Adrenal gland (tissue), 7 donors: Measurements from ENCODE around the gene ZNF556.

- PRO-cap, 3 experiments = peak in 3 of 3 experiments; most common plus-strand start chr19:2543711 (in 3); most common minus-strand start chr19:2543622 (in 2)
- RAMPAGE, long total RNA, 4 experiments = start-site peak on the plus strand in 2 of 4 experiments, at chr19:2543690-2543726 at its widest, 5 to 10 reads per replicate
- RRBS = 53% methylated on average over 1 of the region's 45 CpGs
Measured at GRCh38 chr19:2543480-2544760, 68.0 kb downstream of the GADD45B start.

DNA sequence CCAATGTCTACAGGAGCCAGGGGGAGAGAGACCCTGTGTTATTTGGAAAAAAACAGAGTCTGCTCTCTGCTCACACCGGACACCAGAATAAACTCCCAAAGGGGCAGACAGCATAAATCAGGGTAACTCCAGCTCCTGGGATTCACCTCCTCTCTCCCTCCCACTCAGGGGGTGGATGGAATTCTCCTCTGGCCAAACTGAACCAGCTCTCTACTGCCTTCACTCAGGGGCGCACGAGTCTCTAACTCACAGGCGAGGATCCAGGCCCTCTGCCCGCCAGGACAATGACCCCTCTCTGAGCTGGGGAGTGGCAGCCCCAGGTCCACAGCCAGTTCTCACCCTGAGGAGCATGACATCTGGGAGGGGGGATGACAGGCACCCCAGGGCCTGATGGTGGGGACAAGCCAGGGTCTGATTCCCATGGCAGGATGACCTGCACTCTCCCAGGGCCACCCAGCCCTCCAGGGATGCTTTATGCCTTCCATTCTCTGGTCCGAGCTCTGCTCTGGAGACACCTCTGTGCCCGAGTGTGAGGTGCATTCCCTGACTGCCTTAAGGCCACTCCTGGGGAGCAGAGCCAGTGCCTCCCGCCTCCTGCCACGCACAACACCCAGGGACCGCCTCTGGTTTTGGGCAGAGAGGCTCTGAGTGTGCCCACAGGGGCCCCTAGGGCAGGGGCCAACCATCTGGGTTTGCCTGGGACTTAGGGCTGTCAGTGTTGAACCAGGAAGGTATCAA lies 66.3 kb downstream of the GNG7 start:
- PRO-cap, 3 experiments = no peak in any of the 3 experiments
- RAMPAGE, long total RNA, 4 experiments = no peak in any of the 4 experiments
- RRBS = no CpG with 5 or more reads among the region's 10 CpGs

- PRO-cap, 3 experiments = peak in 1 of 3 experiments; most common plus-strand start chr19:2695506 (in 1); most common minus-strand start chr19:2695471 (in 1)
- RAMPAGE, long total RNA, 4 experiments = no peak in any of the 4 experiments
- RRBS = no CpG with 5 or more reads among the region's 16 CpGs
Measured at GRCh38 chr19:2694984-2695594, 7.4 kb downstream of the GNG7 start.

- PRO-cap, 3 experiments = no peak in any of the 3 experiments
- RAMPAGE, long total RNA, 4 experiments = no peak in any of the 4 experiments
- RRBS = 95% methylated on average over 3 of the region's 23 CpGs
Measured at GRCh38 chr19:2762773-2763469, 20.2 kb downstream of the SGTA start.

GRCh38 chr19:2798546-2799145 lies 13.3 kb downstream of the THOP1 start:
- PRO-cap, 3 experiments = peak in 2 of 3 experiments; most common minus-strand start chr19:2798832 (in 2)
- RAMPAGE, long total RNA, 4 experiments = no peak in any of the 4 experiments
- RRBS = no CpG with 5 or more reads among the region's 7 CpGs

DNA sequence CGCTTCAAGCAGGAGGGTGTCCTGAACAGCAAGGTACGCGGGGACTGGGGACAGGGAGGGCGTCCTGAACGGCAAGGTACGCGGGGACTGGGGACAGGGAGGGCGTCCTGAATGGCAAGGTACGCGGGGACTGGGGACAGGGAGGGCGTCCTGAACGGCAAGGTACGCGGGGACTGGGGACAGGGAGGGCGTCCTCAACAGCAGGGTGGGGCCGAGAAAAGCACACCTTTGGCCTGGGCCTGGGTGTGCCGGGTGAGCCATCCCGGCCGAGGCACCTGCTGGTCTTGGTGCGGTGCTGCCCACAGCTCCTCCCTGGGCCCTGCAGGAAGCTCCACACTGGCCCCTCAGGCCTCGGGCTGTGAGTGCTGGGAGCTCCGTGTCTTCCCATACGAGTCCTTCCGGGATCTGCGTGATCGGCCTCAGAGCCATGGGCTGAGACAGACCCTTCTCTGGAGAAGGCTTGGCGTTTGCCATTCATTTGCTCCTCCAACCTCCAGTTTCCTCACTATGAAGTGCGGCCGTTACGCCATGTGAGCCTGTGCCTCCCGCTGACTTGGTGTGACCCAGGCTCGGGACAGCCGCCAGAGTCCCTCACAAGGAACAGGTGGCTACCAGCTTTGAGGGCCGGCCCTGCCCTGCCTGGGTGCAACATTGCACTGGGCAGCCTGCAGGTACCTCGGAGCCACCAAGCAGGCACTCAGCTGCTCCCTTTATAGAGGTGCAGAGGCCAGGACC lies 7.8 kb upstream of the ZNF554 start:
- PRO-cap, 3 experiments = no peak in any of the 3 experiments
- RAMPAGE, long total RNA, 4 experiments = no peak in any of the 4 experiments
- RRBS = no CpG with 5 or more reads among the region's 35 CpGs

DNA sequence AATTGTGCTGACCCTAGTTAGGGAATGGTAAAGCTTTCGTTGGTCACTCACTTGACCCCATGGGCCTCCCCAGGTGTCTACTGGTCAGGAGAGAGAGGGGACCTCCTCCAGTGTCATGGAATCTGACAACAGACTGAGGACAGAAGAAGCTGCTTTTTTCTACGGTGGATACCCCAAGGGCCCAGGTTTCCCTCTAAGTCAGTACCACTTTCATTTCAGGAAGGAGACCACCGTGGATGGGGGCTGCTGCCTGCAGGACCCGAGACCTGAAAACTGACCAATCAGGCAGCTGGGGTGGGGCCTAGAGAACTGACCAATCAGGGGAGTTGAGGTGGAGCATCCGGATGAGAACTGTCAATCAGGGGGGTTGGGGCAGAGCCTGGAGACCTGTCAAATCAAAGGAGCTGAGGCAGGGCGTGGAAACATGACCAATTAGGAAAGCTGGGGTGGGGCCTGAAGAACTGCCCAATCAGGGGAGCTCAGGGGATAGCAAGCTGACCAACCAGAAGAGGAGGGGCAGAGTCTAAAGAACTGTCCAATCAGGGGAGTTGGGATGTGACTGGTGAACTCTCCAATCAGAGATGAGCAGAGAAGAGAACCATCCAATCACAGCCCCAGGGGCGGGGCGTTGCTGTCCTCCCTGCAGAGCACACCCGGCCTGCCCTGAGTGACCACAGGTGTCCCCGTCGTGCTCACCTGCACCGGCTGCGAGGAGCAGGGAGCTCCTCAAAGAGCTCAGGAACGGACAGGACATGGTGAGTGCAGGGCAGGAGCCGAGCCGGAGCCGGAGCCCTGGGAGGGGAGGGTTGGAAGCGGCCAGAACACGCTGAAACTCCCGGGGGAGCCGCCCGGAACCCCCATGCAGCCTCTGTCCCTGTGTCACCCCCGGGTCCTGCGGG lies at the start of gene ZNF556:
TSS of gene ZNF556 (plus strand) at position 666 of the 899 bp plus-strand sequence.
- PRO-cap, 3 experiments = no peak in any of the 3 experiments
- RAMPAGE, long total RNA, 4 experiments = no peak in any of the 4 experiments
- RRBS = 78% methylated on average over 12 of the region's 24 CpGs

- PRO-cap, 3 experiments = peak in 1 of 3 experiments; most common minus-strand start chr19:2984164 (in 1)
- RAMPAGE, long total RNA, 4 experiments = no peak in any of the 4 experiments
- RRBS = 21% methylated on average over 8 of the region's 24 CpGs
Measured at GRCh38 chr19:2983642-2984355, 6.4 kb downstream of the TLE6 start.

DNA sequence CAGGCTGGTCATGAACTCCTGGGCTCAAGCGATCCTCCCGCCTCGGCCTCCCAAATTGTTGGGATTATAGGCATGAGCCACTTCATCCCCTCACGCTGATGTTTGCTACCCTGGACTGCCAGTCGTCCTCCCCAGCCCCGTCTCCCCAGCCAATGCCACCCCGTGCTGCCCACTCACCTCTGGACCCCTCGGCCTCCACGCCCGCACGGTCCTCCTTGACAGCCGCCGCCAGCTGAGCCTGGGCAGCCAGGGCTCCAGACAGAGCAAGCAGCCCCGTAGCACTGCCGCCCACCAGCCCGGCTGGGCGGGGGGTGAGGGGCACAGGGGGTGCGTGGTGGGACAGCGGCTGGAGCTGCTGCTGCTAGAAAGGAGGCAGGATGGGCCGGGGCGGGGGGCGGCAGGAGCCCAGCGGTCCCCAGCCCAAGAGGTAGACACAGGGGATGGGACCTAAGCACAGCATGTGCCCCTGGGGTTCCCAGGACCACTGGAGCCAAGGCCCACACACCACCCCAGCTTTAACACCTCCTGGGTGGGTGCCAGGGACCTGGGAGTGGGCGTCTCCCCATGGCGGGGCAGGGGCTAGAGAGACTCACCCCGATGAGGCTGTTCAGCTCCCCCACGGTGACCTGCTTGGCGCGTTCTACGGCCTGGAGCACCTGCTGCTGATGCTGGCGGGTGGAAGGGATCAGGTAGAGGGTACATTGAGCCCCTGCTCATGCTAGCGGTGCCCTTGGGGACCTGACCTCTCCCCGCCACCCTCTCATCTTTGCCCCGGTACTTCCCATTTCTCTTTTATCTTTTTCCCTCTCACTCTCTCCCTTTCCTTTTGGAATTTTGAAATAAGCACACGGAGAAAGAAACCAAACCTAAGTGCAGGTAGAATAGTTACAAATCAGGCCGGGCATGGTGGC lies 9.7 kb downstream of the TLE2 start:
- PRO-cap, 3 experiments = no peak in any of the 3 experiments
- RAMPAGE, long total RNA, 4 experiments = start-site peak on the minus strand in 1 of 4 experiments, centred at positions 235 to 628 of the sequence, 9 to 20 reads per replicate
- RRBS = 79% methylated on average over 2 of the region's 36 CpGs

DNA sequence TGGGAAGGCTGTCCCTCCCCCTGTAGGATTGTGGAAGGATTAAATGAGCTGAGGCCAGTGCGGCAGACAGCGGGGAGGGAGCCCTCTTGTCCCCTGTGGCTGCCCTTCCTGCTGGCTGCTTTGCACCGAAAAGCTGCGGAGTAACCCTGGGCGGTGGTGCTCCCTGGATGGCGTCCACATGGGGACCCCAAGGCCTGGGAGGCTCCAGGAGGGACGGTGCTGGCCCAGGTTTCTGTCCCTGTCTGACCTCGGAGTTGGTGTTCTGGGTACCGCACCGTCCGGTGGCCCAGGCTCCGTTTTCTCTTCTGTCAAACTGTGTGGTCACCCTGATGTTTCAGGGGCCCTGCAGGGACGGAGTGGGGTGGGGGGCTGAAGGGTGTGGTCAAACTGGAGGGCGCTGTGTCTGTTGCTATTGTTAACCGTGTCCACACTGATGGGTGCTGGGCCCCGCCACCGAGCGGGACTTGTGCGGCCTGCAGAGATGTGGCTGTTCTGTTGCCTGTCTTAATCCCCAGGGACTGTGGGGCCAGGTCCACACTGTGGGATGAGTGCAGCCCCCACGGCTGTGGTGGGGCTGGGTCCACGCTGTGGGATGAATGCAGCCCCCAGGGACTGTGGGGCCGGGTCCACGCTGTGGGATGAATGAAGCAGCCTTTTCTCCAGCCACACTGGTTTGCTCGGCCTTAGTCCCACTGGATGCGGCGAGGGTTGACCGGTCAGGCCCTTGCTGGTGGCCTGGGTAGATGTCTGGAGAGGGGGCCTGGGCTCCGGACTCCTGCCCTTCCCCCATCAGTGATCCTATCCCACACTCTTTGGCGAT lies 6.8 kb downstream of the GNA11 start:
- PRO-cap, 3 experiments = no peak in any of the 3 experiments
- RAMPAGE, long total RNA, 4 experiments = no peak in any of the 4 experiments
- RRBS = 94% methylated on average over 5 of the region's 29 CpGs

DNA sequence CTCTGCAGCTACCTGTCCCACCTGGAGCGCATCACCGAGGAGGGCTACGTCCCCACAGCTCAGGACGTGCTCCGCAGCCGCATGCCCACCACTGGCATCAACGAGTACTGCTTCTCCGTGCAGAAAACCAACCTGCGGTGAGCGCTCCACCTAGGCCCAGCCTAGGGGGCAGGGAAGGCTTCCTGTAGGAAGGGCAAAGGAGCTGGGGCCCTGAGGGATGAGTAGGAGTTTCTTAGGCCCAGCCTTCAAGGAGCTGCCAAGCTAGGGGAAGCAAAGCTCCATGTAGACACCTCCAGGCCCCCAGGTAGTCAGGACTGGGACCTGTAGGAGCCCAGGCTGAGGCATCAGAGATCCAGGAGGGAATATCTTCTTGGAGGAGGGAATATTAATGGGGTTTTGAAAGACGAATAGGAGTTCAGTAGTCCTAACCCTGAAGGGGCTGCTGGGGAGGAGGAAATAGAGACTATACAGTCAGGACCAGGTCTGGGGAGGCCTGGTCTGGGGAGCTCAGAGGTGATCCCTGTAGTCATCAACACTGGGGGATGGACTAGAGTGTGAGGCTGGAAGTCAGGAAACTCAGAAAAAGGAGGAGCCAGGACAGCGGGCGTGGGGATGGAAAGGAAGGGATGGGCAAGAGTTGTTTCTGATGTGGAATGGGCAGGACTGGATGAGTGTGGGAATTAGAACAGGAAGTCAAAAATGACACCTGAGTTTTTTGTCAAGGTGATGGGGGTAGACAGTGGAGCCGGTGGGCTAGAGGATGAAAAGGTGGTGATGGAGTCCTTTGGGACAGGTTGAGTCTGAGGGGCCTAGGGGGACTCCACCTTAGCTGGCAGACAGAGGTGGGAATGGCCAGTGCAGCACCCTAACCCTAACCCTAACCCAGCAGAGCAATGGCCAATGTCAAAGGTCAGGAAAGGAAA lies 16.1 kb downstream of the GNA15 start:
- PRO-cap, 3 experiments = no peak in any of the 3 experiments
- RAMPAGE, long total RNA, 4 experiments = no peak in any of the 4 experiments
- RRBS = no CpG with 5 or more reads among the region's 14 CpGs

GRCh38 chr19:3179498-3180105 lies 1.0 kb downstream of the S1PR4 start:
- PRO-cap, 3 experiments = no peak in any of the 3 experiments
- RAMPAGE, long total RNA, 4 experiments = no peak in any of the 4 experiments
- RRBS = 86% methylated on average over 4 of the region's 41 CpGs

DNA sequence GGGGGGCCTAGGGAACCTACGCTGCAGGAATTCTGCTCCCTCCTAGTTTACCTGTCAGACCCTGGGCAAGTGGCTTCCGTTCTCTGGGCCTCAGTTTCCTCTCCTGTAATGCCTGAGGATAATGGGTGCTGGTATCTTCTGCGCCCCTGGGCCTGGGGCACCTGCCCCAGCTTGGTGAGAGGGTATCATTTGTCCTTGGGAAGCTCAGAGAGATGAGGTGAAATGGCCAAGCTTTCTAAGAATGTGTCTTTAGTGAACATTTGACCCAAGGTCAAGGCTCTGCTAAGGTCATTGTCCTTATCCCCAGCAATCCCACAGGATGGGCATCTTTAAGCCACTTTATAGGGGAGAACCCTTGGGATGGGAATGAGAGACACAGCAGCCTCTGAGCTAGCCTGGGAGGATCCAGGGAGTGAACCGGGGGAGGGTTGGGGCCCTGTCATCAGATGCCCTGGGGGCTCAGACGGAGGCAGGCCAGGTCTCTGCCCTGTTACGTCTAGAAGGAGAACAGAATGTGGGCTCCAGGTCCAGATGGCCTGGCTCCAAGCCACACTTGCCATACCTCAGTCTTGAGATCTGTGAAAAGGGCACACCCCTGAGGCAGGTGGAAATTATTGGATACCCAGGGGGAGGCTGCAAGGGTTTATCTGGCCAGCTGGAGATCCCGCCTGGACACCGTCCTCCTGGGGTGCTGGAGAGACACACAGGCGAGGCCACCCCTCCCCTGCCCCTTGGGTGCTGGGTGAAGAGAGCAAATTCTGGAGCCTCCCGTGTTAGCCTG lies 1.1 kb upstream of the NFIC start:
- PRO-cap, 3 experiments = peak in 1 of 3 experiments; most common plus-strand start position 445 of the sequence (in 1)
- RAMPAGE, long total RNA, 4 experiments = no peak in any of the 4 experiments
- RRBS = no CpG with 5 or more reads among the region's 10 CpGs

- PRO-cap, 3 experiments = peak in 2 of 3 experiments; most common plus-strand start chr19:3368961 (in 1); most common minus-strand start chr19:3368908 (in 2)
- RAMPAGE, long total RNA, 4 experiments = no peak in any of the 4 experiments
- RRBS = no CpG with 5 or more reads among the region's 4 CpGs
Measured at GRCh38 chr19:3368802-3369087, 2.4 kb downstream of the NFIC start.

DNA sequence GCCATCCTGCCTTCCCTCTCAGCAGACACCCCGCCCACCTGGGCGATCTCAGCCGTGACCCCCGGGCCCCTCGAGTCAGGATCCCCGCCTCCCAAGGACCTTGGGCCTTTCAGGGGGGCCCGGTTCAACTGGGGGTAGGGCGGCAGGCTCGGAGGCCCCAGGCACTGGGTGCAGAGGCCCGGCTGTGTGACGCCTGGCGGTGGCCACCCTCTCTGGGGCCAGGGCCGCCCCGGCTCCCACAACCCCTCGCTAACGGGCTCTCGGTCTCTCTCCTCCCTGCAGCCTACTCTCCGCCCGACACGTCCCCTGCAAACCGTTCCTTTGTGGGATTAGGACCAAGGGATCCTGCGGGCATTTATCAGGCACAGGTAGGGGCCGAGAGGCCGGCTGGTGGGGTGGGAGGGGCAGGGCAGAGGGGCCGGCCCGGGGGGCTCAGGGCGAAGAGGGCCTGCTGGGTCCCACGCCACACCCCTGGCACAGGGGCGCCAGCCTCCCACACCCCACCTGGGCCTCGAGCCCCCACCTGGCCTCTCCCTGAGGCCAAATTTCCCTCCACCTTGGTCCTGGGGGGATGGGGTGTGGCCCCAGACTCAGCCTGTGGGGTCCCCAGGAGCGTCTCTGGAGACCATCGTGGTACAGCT lies 23.9 kb downstream of the SMIM24 start:
- PRO-cap, 3 experiments = no peak in any of the 3 experiments
- RAMPAGE, long total RNA, 4 experiments = no peak in any of the 4 experiments
- RRBS = 83% methylated on average over 14 of the region's 32 CpGs

DNA sequence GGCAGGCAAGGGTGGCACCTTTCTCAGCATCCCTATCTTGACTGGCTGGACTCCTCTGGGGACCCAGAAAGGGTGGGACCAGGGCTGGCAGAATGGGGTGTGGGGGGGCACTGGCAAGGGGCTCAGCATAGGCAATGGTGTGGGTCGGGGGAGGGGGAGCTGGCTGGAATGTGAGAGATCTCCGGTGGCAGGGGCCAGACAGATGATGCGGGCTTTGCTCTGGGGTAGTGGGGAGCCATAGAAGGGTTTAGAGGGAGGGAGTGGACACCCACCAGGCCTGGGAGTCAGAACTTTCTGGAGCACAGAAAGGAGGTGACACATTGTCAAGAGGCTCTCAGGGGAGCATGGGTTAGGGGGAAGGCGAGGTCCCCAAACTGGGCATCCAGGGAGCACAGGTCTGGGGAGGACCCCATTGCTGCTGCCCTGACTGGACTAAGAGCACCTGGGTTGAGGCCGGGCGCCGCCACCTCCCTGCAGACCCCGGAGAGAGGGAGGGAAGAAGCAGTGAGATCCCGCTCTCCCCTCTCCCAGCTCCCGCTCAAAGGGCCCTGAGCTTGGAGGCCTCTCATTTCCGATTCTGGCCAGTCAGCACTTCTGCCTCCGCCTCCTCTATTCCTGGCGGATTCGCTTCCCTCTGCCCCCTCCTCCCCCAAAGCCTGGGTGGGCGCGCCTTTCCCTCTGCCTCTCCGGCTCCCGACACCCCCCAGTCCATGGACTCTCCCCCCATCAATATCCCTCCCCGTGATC lies 21.6 kb downstream of the SMIM24 start:
- PRO-cap, 3 experiments = peak in 3 of 3 experiments; most common plus-strand start position 568 of the sequence (in 1); most common minus-strand start position 540 of the sequence (in 2)
- RAMPAGE, long total RNA, 4 experiments = no peak in any of the 4 experiments
- RRBS = no CpG with 5 or more reads among the region's 19 CpGs

GRCh38 chr19:3460082-3460485 lies 20.2 kb downstream of the SMIM24 start:
- PRO-cap, 3 experiments = no peak in any of the 3 experiments
- RAMPAGE, long total RNA, 4 experiments = no peak in any of the 4 experiments
- RRBS = no CpG with 5 or more reads among the region's 10 CpGs

DNA sequence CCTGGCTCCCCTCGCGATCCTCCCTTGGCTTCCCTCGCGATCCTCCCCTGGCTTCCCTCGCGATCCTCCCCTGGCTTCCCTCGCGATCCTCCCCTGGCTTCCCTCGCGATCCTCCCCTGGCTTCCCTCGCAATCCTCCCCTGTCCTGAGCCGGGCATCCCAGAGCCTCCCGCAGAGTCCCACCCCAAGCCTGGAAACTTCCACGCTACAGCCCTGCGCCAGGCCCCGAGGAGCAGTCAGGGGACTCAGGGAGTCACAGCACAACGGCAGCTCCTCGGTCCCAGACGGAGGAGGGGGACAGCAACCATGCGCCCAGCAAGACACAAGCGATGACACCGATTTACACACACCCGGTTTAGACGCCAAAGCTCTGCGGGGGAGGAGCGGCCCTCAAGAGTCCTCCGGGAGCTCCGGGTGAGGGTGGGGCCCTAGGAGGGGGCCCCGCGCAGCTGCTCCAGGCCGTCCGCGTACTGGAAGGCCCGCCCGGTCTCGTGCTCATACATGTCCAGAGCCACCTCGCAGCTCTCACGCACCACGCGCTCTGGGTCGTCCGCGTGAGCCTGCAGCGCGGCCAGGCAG lies 7.9 kb upstream of the SMIM44 start:
- PRO-cap, 3 experiments = no peak in any of the 3 experiments
- RAMPAGE, long total RNA, 4 experiments = no peak in any of the 4 experiments
- RRBS = 96% methylated on average over 17 of the region's 45 CpGs

- PRO-cap, 3 experiments = peak in 1 of 3 experiments; most common minus-strand start chr19:3538148 (in 1)
- RAMPAGE, long total RNA, 4 experiments = no peak in any of the 4 experiments
- RRBS = no CpG with 5 or more reads among the region's 17 CpGs
Measured at GRCh38 chr19:3537776-3538379, 1.1 kb upstream of the TEKTIP1 start.

DNA sequence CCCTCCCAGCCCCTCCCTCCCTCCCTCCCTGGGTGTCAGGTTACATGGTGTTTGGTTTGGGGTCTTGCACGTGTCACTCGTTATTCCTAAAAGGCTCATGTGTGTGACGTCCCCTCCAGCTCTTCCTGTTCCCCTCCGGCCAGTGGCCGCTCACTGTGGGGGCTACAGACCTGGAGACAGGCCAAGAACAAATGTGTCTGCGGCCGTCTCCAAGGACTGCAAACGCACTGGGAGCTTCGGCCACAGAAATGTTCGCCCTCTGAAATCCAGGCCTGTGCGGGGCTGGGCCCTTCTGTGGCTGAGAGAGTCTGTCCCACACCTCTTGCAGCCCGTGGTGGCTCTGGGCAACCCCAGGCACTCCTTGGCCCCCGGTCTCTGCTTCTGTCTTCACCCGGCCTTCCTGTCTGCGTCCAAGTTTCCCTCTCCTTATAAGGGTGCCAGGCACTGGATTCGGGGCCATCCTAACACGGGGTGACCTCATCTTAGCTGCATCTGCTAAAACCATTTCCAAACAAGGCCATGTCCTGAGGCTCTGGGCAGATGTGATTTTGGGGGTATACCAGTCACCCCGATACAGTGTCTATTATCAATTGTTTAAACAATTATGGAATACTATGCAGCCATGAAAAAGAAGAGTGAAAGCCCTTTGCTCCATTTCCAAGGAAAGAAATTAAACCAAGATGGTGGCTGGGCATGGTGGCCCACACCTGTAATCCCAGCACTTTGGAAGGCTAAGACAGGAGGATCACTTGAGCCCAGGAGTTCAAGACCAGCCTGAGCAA lies 502 bp downstream of the TEKTIP1 start:
- PRO-cap, 3 experiments = no peak in any of the 3 experiments
- RAMPAGE, long total RNA, 4 experiments = no peak in any of the 4 experiments
- RRBS = no CpG with 5 or more reads among the region's 18 CpGs